SJSA1 (cell line): ENCODE measurements around a stretch of chr13.

DNA sequence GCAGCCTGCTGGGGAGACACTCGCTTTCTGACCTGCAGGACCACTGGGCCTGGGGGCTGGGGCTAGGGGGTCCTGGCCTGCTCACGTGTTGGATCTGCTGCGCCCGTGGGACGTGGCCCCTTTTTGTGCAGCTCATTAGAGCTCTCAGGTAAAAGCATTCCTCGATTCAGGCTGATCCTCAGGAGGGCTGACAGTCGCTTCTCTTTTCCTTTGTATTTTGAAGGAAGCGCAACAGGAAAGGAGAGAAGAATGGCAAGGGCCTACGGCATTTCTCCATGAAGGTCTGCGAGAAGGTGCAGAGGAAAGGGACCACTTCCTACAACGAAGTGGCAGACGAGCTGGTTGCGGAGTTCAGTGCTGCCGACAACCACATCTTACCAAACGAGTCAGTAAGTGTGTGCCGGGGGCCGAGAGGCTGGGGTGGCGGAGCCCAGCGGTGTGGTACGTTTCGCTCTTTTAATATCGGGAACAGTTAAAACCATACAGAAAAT is 25.1 kb downstream of the ATP4B start:
- RAMPAGE, long total RNA: no peak

DNA sequence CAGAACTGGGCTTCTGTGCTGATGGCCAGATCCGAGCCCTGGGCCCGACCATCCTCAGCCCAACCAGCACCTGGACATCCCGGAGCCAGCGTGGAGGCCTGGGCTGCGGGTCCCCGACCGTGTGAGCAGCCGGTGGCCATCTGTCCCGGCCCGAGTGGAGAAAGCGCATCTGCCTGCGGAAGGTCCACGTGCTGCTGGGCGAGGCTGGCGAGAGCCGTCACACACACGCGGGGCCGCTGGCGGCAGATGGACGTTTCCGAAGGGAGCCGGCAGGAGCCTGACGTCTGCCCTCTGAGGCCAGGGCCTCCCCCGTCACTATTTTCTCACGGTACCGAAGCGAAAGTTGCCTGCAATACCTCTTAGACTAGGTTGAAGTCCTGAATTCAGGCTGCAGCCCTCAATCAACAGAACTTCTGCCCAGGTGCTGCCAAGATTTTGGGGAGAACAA is 45.4 kb downstream of the GAS6 start:
- RAMPAGE, long total RNA: no peak

DNA sequence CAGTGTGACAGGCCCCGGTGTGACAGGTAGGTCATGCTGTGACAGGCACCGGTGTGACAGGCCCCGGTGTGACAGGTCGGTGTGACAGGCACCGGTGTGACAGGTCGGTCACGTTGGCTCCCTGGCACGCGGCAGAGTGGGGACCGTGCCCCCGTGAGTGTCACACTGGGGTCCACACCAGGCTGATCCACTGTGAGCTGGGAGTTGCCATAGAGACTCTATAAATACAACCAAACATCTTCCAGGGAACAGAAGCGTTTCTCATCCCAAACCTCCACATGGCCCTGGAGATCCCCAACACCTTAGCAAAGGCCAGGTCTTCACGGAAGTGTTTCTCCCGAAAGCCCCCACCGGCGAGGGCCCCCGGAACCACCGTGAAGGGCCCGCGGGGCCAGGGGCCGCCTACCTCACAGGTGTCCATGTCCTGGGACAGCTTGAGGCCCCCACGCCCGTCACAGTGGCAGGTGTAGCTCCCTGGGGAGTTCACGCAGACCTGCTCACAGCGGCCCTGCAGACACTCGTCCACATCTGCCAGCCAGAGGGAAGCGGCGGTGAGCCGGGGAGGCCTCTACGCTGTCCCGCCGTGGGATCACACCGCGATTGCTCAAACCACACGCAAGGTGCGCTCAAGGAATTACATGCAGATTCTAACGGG is 29.6 kb downstream of the GAS6 start:
- RAMPAGE, long total RNA: no peak

DNA sequence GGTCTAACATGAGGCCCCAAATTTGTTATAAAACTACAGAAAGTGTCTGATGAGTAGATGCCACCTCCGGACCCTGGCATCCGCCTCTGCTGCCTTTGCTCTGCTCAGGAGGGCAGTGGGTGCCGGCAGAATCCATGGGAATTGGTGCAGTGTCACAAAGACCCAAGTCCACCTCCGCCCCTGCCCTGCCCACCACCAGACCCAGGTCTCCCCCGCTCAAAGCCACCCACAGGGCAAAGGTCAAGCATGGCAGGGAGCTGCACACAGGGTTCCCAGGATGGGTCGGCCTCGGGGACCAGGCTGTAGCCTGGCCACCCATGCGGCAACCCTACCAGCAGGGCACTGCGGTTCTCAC is 11.4 kb downstream of the GAS6 start:
- RAMPAGE, long total RNA: no peak

DNA sequence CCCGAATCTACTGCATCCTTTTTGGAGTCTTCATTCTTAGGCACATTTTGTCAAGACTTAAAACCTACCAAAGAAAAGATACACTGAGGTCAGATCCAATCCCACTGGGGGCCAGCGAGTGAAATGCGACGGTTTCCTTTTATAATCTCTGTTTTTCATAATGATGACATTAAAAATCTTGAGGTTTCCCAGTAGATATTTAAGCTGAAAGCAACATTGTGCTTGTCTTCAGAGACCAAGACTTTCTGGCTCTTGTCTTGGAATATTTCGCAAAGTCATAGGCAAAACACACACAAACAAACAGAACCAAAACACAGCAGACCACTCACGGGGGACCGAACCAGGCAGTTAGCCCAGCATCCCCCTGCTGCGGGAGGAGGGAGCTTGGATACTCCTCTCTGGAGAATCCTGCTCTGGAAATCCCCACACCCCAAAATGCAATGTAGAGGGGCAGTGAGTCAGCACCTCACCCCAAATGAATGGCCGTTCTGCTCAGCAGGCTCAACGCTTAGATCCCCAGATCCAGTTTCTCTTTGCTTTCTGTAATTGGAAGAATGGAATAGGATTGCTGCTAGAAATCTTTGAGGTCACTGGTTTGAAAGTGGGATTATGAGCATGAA is 594 bp upstream of the GAS6 start:
- RAMPAGE, long total RNA: no peak

DNA sequence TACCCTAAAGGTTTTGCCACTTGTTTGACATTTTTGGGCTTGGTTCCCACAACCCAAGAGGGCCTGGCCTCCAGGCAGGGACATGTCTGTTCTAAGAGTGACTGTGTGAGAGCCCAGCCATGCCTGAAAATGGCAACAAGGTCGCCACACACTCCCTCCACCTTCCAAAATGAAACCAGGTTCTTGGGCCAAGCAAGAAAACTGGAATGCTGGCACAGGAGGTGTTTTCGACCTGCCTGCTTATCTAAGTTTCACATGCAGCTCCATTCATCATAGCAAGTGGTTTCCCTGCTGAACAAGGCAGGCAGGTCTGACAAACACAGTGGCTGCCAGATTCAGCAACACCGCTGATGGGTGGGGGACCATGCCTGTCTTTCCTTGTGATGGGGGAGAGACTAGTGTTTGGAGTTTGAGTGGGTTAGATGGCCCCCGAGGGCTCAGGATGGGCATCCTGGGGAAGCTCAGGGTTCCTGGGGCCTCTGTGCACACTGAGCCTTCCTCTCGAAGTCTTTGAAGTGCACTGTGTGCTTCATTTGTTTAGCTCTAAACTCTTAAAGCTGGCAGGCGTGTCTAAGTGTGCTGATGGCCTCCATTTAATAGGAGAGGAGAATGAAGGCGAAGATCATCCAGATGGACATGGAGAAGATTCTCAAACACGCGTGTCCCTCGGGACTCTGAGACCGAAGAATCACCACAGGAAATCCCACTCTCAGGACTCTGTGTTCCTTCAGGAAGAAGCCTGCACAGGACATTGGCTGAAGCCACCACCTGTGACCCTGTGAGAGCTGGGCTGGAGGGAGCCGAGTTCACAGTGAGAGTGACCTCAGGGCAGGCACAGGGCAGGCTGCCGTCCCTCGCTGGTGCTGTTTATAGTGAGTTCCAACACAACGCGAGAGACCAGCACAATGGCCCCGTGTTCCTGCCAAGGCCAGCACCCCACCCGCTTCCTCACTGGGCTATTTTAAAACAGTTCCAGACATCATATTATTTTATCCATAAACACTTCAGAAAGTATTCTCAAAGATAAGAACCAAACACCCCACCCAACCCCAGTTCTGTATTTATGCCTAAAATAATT is 18.1 kb upstream of the GAS6 start:
- RAMPAGE, long total RNA: no peak

GRCh38 chr13:113976600-113977176 is 2.8 kb upstream of the C13orf46 start:
- RAMPAGE, long total RNA: no peak

- RAMPAGE, long total RNA: no peak
Observed at GRCh38 chr13:113982130-113982404, 8.2 kb upstream of the C13orf46 start.

DNA sequence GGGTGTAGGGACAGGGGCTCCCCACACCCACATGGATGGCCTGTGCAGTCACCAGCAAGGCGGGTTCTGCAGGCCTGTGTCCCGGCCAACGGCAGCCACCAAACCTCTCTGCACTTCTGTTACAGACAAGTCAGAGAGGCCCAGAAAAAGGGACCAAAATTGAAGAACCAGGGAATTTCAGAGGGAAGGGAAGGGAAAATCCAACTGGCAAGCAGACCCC is 31.5 kb downstream of the RASA3 start:
- RAMPAGE, long total RNA: no peak

DNA sequence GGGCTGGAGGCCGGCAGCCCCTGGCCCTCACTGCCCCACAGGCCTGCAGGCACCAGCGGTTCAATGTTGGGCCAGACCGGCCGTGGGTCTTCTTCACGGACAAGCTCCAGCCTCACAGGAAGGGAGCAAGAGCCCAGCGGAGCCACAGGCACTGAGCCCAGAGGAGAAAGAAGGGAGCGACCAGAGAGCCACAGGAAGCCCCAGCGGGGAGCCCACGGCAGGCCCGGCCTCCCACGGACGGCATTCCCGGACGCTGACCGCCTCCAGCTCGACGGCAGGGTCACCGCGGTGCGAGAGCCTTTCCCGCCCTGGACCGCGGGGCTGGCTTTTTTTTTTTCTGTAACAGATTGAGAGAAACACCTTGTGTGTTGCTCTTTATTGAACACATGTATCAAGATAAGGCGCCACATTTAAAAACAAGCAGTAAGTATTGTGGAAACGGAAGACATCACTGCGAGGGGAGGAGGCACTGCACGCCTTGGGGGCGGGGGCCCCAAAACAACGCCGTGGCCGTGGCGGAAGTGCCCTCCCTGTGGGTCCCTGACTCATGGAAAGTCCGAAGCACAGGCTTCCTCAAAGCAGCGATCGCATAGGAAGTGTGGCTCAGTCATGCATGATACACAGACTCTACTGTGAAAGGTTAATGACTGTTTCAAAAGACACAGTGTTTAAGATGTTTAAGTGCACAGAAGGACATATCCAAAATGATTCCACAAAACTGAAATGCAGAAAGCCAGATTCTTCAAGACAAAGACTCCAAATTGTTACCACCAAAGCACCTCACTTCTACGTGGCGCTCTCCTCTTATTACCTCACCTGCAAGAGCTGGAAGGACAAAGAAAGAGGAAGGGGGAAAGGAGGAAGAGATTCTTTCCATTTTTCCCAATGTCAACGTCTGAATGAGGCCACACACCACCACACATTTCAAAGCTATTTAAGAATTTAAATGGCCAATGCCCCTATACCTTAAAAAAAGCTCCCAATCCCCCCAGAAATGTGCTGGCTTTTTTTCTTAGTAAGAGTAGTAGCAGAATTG is 3.5 kb downstream of the RASA3 start:
- RAMPAGE, long total RNA: no peak

GRCh38 chr13:114151393-114151952 is 19.1 kb upstream of the RASA3 start:
- RAMPAGE, long total RNA: no peak

GRCh38 chr13:114281711-114282284 is 397 bp downstream of the UPF3A start:
- RAMPAGE, long total RNA: start-site peak on the plus strand at chr13:114281916-114282034, 337 and 162 reads in 2 replicates

DNA sequence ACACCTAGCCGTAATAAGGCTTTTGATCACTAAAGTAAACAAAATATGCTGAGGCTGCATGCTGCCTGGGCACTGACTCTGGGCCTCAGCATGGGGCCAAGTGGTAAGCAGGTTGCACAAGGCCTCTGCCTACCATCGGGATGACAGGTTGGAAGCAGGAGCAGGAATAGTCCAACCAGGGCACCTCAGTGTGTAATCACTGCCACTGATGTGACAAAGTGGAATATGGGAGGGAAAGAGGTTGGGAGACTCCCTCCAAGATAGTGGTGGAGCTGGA is 6.6 kb downstream of the UPF3A start:
- RAMPAGE, long total RNA: no peak

DNA sequence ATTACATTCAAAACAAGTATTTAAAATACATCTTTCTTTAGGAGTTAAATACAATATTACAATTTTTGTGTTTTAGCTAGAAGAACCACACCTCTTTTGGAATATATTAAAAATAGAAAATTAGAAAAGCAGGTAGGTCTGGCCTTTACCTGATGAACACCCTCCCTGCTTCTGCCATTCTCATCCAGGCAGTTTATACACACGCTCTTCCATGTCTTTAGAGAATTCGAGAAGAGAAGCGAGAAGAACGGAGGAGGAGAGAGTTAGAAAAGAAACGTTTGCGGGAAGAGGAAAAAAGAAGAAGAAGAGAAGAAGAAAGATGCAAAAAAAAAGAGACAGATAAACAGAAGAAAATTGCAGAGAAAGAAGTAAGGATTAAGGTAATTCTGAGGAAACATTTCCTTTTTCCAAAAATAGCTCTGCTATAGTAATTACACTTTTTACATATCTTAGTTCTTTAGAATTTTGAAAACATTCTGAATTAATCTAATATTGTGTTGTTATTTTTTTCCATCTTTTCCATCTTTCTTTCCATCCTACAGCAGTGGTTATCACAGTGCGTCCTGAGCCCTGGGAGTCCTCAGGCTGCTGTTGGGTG is 10.1 kb downstream of the UPF3A start:
- RAMPAGE, long total RNA: no peak